Heart (tissue), 3 donors: ENCODE results near the gene SPRYD3.

GRCh38 chr12:52566968-52567450, 6.6 kb downstream of the KRT74 start:
- RAMPAGE, long total RNA, 2 experiments = no peak in any of the 2 experiments

- RAMPAGE, long total RNA, 2 experiments = no peak in any of the 2 experiments
These were observed 12.4 kb upstream of the KRT74 start for GRCh38 chr12:52585878-52586582.

- RAMPAGE, long total RNA, 2 experiments = no peak in any of the 2 experiments
These were observed 21.6 kb upstream of the KRT18 start for GRCh38 chr12:52927141-52927830.

DNA sequence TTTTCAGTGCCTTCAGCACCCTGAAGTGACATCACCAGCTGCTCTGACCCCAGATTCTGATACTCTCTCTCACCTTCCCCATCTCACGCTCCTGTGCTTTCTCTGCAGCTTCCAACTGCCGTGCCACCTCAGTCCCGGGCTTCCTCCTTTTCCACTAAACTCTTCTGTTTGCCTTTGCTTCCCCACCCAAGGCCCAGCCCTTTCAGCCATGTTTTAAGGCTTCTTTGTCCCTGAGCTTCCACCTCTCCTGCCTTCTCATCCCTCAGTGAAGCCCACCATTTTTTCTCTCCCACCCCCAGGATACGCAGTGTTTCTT, 6.5 kb upstream of the KRT18 start:
- RAMPAGE, long total RNA, 2 experiments = no peak in any of the 2 experiments

DNA sequence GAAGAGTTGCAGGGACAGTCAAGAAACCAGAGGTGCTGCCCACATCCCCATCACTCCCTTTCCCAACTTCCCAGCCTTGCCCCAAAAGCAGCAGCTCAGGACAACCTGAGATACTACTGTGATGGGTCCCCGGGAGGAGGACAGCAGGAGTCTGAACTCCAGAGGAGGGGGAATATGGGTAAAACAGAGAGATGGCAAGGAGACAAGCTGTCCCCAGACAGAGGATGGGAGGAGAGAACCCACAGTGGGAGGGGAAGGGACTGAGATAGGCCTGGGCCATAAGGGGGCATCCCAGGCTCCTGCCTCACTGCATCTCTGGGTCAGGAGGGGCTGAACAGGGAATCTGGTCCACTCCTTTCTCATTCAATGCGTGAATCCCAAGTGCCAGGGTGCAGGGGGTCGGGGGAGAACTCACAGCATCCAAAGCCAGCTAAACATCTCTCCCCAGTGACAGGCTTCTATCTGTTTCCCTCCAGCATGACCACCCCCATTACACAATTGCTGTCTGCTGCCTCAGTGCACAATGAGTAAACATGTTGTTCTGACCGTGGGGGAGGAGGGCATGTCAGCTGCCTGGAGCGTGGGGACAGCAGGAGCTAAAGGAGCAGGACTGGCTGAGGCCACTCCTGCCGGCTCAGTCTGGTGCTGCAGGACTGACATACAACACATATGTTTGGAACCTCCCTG, 1.1 kb downstream of the TNS2 start:
- RAMPAGE, long total RNA, 2 experiments = no peak in any of the 2 experiments

GRCh38 chr12:53052265-53053036, 2.6 kb downstream of the TNS2 start:
- RAMPAGE, long total RNA, 2 experiments = no peak in any of the 2 experiments

DNA sequence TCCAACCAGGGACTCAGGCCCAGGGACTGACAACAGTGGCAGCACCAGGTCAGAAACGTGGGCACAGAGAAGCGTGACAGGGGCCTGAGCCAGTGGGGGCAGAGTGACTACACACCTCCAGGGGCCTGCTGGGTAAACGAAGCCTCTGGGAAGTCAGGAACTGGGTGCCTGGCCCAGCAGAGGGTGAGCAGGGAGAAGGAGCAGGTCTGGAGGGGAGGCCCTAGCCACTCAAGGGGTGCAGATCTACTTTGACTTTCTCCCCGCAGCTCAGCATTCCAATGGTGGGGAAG, 13.6 kb downstream of the SPRYD3 start:
- RAMPAGE, long total RNA, 2 experiments = no peak in any of the 2 experiments

DNA sequence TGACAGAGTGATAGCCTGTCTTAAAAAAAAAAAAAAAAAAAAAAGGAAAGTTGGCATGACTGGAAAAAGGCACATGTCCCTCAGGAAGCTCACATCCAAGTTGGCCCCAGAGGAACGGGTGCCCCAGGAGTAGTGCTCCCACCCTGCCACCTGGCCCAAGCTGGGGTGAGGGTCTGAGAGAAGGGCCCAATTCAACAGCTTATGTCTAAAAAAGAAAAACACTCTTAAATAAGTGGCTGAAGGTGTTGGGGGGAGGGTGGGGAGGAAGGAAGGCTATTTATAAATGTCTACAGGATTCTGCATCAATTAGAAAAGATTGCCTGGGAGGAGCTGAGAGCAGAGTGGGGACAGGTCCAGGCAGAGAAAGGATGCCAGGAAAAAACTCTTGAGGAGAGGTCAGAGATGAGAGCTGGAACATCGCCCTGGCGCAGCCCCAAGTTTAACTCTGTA, 7.5 kb downstream of the SPRYD3 start:
- RAMPAGE, long total RNA, 2 experiments = no peak in any of the 2 experiments

GRCh38 chr12:53073866-53074402, 5.3 kb downstream of the SPRYD3 start:
- RAMPAGE, long total RNA, 2 experiments = no peak in any of the 2 experiments

DNA sequence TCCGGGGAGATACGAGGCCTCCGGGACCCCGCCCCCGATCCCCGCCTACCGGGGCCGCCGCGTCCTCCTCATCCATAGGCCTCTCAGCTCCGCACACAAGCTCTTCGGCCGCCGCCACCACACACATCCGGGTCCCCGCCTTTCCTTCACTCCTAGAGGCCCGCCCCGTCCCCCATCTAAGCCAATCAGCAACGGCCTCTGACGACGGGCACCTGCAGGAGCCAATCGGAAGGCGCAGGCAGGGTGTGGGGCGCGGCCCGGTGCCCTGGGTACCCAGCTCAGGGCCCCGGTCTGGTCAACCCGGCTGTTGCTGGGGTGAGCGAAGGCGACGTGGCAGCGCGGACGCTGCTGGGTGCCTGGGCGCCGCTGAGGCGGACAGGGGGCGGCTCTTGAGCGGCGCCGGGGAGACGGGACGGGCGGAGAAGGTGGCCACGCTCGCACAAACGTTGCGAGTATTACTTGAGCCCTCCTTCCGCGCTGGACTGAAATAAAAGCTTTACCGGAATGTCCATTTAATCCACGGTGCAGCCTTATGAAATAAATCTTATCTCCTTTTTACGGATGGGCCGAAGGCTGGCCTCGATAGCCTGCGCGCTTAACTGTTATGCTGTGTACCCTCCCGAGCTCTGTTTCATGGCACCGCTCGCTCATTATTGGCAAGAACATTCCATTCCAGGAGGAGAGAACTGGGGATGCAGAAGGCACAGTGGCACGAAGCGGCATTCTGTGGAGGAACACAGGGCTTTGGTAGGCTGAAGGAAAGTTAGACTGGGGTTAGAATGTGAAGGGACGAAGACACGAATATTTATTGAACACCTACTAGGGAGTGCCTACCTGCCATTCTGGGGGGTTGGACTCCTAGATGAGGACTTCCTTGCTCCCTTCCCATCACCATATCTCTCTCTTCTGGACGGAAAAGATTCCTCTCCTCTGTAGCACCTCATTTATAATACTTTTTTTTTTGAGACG, at the start of gene SPRYD3:
SPRYD3 (minus strand) TSS at position 129 of the 969 bp plus-strand sequence.
- RAMPAGE, long total RNA, 2 experiments = start-site peak on the plus strand in 1 of 2 experiments, centred at position 306 of the sequence, 11 reads per replicate; start-site peak on the minus strand in 2 of 2 experiments, centred at positions 107 to 108 of the sequence, 23 to 89 reads per replicate

GRCh38 chr12:53131533-53131811, 28.2 kb downstream of the SOAT2 start:
- RAMPAGE, long total RNA, 2 experiments = no peak in any of the 2 experiments

GRCh38 chr12:53191109-53191504, 10.4 kb upstream of the CSAD start:
- RAMPAGE, long total RNA, 2 experiments = no peak in any of the 2 experiments

- RAMPAGE, long total RNA, 2 experiments = no peak in any of the 2 experiments
These were observed 11.5 kb downstream of the RARG start for GRCh38 chr12:53220566-53220792.

GRCh38 chr12:53379024-53379799, 764 bp upstream of the SP1 start:
- RAMPAGE, long total RNA, 2 experiments = no peak in any of the 2 experiments

DNA sequence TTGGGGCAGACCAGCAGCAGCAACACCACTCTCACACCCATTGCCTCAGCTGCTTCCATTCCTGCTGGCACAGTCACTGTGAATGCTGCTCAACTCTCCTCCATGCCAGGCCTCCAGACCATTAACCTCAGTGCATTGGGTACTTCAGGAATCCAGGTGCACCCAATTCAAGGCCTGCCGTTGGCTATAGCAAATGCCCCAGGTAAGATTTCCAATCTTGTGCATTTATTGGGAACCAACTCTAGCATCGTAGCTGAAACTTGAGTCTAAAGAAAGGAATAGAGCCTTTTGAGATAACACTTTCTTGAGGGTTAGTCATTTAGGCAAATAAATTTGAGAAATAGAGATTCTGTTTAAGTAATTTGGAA, 3.4 kb downstream of the SP1 start:
- RAMPAGE, long total RNA, 2 experiments = no peak in any of the 2 experiments

DNA sequence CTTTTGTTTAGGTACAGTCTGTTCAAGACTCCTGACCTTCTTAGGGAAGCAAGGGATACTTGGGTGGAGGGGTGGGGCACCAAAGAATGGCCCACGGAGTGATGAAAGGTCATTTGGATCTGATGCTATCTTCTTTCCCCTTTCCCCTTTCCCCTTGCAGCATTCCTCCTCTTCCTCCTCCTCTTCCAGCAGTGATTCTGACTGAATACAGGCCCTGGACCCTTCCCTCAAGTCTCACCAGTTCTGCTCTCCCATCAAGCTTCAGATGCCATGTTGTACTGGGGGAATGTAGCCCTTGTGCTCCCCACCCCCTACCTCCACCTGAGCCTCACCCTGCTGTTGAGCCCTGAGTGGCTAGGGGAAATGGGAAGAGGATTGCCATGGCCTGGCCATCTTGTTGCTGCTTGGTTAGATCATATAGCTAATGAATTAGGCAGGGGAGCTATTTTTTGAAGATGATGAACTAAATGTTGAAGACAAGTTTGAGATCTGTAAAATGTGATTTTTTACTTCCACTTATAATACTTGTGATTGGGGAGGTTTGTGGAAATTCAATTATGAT, 4.4 kb downstream of the PRR13 start:
- RAMPAGE, long total RNA, 2 experiments = no peak in any of the 2 experiments

- RAMPAGE, long total RNA, 2 experiments = no peak in any of the 2 experiments
These were observed 19.1 kb downstream of the PCBP2 start for GRCh38 chr12:53471091-53471412.

DNA sequence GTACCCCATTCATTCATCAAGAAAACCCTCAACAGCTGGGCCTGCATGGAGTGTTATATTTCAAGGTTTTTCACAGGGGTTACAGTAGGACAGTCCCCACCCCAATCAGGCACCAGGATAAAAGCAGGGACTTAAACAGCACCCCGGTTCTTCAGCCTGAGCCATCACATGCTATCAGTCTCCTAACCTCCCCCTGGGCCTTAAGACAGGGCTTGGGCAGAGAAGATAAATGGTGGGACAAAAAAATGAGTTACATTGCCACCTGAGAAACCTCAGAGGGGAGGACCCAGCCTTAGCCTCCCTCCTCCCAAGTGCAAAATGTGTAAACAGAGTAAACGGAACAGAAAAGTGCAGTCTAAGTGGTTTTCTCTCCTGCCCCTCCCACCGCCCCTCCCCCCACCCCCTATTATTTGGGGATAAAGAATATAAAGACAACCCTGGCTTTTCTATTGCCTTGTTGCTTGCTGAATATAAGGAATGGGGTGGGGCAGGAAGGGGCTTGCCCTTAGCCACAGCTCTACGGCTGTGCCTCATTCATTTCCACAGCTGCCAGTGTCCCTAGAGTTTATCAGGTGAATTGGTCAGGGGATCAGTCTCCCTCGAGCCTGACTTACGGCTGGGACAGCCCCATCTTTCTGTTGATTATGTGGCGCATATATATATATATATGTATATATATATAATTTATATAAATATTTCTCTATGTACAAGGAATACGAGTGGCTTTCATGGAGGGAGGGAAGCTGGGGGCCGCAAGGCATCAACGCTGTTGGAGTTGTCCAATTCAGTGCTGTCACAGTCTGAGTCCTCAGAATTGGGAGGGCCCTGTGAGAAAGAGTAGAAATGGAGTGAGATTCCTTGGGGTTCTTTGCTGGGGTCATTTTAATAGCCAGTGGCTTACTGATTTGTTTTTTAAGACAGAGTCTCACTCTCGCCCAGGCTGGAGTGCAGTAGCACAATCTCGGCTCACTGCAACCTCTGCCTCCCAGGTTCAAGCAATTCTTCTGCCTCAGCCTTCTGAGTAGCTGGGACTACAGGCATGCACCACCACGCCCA, 18.5 kb downstream of the MAP3K12 start:
- RAMPAGE, long total RNA, 2 experiments = no peak in any of the 2 experiments

- RAMPAGE, long total RNA, 2 experiments = start-site peak on the plus strand in 1 of 2 experiments, at chr12:53493063-53493262 at its widest, 7 to 12 reads per replicate
These were observed 6.4 kb downstream of the MAP3K12 start for GRCh38 chr12:53492739-53493389.

- RAMPAGE, long total RNA, 2 experiments = no peak in any of the 2 experiments
These were observed 5.7 kb downstream of the MAP3K12 start for GRCh38 chr12:53493390-53494123.